Aortic smooth muscle cell (primary cell): ENCODE measurements around a stretch of chr19.

GRCh38 chr19:2115840-2116418, 19.2 kb downstream of the IZUMO4 start:
- RRBS = 94% methylated on average over 5 of the region's 25 CpGs

GRCh38 chr19:2149722-2150836, 1.3 kb downstream of the AP3D1 start:
- RRBS = no CpG with 5 or more reads among the region's 39 CpGs

DNA sequence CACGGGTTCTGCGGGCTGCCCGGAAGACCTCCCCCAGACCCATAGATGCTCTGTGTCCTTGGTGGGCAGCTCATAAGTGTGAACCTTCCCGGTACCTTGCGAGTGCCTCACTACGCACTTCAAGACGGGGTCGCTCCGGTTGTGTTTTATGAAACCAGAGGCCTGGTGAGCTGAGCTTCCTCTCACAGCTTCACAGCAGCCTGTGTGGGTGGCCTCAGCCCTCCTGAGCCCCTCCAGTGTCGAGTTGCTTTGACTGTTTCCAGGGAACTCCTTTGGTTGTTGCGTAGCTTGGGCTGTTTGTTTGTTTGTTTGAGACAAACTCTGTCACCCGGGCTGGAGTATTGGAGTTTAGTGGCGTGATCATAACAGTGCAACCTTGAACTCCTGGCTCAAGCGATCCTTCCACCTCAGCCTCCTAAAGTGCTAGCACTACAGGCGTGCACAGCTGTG, 10.0 kb downstream of the DOT1L start:
- RRBS = 97% methylated on average over 9 of the region's 15 CpGs

- RRBS = 90% methylated on average over 9 of the region's 24 CpGs
These were observed 16.6 kb downstream of the DOT1L start for GRCh38 chr19:2180256-2180754.

DNA sequence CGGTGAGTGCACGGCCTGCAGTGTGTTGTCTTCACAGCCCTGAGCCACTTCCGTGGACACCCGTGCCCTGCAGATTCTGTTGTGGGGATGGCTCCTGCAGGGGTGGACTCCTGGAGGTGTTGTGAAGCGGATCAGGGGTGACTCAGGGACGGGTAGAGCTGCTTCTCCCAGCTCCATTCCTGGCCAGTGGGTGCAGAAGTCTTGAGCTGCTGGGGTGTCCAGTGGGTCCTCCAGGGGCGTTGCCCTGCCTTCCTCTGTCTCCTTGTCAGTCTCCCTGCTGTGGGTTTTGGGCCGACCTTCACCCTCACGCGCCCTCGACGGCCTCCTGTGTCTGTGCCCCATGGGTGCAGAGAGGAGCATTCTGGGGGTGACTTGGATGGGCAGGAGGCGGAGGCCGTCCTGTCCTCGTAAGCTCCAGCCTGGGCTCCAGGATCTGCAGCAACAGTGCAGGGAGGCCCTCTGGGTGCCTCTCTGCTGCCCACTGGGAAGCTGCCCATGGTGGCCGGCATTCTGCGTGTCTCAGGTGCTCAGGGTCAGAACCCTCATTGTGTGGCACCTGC, 17.1 kb downstream of the DOT1L start:
- RRBS = 84% methylated on average over 1 of the region's 17 CpGs

DNA sequence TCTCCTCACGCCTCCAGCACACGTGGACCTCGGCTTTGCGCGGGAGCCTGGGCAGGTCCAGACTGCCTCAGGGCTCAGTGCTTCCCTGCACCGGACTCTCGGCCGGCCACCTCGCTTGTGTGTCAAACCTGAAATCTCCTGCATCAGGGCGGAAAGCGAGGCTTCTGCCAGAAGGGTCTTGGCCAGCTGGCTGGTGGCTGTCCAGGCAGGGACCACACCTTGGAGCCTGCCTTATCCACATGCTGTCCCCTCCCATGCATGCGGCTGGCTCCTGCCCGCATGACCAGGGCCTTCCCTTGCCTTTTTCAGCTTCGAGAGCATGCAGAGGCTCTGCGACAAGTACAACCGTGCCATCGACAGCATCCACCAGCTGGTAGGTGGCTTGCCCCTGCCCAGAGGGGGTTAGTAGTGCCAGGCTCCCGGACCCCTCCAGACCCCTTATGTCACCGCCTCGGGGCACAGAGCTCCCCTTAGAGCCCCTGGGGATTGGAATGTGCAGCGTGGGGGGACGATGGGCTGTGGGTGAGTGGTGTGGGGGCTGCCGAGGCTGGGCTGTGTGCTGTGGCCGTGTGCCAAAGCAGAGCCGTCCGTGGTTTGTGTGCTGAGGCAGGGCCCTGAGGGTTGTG, 25.8 kb downstream of the DOT1L start:
- RRBS = no CpG with 5 or more reads among the region's 26 CpGs

DNA sequence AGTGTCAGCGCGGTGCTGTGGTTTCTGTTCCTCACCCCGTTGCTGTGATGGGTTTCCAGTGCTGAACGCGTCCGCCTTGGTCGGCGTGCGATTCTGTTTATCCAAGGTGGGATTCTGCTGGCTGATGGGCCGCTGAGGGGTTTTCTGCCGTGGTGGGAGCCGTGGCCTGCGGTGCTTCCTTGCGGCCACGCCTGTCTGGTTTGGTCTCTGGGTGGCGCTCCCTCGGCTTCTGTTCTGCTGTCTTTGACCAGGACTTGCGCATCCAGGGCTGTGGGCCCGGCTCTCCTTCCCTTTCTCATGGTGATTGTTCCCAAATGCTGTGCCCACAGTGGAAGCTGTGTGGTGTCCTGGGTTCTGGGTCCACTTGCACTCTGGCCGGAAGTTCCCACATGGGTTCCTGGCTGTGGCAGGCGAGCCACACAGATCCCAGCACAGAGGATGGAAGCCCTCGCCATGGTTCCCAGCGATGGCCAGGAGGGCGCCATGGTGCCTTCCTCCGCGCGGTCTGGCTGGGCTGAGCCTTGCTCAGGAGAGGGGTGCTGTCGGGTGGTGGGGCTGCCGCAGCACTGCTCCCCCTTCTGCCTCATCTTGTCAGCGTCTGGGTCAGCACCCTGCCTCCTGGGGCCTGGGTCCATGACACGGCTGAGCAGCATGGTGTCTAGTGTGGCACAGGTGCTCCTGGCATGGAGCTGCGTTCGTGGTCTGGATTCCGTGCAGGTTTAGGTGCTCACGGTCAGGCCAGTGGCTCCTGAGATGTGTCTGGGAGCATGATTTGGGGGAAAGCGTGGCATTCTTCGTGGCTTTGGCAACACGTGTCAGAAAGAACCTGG, 33.4 kb downstream of the DOT1L start:
- RRBS = no CpG with 5 or more reads among the region's 38 CpGs

GRCh38 chr19:2237203-2237606, 581 bp downstream of the SF3A2 start:
- RRBS = no CpG with 5 or more reads among the region's 16 CpGs

GRCh38 chr19:2242097-2242814, 5.6 kb downstream of the SF3A2 start:
- RRBS = no CpG with 5 or more reads among the region's 15 CpGs

- RRBS = no CpG with 5 or more reads among the region's 12 CpGs
These were observed 5.4 kb upstream of the AMH start for GRCh38 chr19:2243759-2244140.

DNA sequence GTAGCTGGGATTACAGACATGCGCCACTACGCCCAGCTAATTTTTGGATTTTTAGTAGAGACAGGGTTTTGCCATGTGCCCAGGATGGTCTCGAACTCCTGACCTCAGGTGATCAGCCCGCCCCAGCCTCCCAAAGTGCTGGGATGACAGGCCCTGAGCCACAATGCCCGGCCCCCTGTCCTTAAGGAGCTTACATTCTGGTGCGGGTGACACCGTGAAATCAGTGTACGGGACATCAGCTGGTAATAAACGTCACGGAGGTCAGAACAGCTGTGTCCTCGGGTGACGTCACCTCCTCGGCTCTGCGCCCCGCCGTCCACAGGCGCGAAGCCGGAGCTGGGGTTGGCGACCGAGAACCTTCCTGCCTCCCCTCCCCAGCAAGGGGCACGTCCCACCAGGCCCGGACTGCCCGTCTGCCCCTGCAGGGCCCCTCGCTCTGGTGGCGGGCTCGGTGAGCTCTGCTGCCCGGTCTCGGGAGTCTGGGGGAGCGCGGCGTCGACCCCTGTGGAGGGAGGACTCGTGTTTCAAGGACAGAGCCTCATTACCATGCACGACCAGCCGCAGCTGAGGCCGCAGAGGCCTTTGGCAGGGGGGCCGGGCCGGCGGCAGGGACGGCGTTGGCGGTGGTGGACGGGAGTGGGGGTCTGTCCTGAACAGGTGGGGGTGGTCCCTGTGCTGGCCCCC, 5.6 kb downstream of the LINGO3 start:
- RRBS = 7% methylated on average over 10 of the region's 44 CpGs

DNA sequence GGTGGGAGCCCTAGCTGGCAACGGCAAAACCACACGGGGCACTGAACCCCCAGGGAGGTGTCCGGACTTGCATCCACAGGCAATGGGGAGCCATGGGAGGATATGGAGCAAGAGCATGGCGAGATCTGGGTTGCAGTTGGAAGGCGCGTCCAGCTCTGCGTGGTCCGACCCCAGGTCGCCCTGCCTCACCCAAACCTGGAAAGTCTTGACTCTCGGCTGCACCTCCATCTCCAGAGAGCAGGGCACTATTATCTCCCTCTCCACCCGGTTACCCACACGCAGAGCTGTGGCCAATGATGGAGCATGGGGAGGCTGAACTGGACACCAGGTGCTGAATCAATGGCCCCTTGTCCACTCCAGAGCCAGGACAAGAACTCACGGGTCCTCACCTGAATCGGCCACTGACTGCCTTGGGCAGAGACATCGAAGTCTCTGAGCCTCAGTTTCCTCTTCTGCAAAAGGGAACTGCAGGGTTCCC, 4.4 kb downstream of the LINGO3 start:
- RRBS = 65% methylated on average over 2 of the region's 15 CpGs

DNA sequence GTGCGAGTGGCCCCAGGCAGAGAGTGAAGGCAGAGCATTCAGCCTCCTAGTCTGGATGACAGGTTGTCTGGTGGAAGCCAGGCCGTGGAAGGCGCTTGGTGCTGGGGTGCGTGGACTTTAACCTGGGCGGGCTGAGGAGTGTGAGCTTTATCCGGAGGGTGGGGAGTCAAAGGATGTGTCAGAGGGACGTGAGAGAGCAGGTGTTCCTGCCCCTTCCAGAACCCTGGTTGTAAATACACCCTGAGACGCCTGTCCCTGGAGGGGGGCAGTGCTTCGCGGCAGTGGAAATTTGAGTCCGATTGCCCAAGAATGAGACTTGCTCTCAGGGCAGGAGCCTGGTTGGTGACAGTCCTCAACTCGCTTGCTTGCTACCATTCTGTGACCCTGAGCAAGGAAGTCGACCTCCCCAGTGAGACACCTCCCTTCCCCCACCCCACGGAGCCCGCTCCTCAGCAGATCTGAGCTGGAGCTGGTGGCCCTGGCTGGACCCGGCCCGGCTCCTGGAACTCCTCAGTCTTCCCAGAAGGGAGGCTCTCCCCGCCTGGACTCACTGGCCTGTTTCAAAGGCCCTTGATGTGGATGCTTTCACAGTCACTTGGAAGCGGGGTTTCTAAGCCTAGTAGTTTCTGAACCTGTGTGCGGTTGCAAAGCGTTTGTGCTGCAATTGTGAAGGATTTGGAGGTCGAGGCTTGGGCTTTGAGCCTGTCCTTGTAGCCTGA, 2.4 kb downstream of the SPPL2B start:
- RRBS = no CpG with 5 or more reads among the region's 22 CpGs

DNA sequence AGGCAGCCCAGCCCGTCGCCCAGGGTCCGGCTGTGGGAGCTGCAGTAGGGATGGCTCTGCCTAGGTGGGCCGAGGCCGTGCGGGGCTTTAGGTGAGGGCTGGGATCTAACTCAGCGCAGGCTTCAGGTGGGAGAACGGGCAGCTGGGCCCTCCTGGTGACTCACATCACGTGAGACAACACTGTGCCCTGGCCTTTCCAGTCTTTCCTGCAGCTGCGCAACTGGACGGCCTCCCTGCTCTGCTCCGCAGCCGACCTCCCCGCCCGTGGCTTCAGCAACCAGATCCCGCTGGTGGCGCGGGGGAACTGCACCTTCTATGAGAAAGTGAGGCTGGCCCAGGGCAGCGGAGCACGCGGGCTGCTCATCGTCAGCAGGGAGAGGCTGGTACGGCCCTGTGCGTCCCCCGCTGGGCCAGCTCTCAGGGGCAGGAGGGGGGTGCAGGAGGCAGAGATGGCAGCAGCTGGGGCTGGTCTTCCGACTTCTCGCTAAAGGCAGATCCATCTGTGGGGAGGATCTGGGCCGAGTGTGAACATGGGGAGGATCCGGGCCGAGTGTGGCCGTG, 8.8 kb downstream of the SPPL2B start:
- RRBS = 59% methylated on average over 3 of the region's 31 CpGs

DNA sequence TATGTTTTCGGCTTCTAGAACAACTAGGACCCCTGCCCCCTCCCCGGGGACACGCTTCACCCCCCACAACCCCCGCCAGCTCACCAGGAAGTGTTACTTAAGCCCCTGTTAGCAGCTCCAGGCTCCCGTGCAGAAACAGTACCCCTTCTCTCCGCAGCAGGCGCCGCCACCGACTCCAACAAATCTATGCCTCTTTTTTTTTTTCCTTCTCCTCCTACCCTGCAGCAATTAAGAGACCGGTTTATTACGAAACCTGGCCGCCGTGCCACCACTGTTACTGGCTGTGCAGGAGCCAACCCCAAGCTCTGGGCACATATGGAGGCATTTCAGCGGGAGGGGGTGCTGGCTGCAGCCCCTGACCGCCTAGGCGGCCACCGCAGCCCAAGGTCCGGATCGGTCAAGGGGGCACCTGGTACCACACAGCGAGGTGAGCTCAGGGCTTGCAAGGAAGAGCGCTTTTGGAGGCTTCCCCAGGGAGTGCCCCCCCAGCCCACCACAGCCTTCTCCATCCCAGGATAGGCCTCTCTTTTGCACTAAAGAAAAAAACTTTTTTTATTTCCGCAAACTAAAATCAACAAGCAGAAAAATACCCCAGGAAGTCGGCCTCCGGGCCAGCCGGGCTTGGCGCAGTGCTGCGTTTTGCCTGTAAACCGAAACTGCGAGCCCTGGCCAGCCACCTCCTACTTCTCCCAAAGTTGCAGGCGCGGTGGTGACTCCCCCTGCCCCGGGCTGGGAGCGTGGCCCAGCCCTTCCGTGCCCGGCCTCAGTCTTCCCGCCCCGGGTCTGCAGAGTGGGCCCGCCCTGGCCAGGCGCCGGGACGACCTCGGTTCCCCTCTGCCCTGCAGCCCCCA, 2.6 kb downstream of the GADD45B start:
- RRBS = 2% methylated on average over 10 of the region's 42 CpGs

DNA sequence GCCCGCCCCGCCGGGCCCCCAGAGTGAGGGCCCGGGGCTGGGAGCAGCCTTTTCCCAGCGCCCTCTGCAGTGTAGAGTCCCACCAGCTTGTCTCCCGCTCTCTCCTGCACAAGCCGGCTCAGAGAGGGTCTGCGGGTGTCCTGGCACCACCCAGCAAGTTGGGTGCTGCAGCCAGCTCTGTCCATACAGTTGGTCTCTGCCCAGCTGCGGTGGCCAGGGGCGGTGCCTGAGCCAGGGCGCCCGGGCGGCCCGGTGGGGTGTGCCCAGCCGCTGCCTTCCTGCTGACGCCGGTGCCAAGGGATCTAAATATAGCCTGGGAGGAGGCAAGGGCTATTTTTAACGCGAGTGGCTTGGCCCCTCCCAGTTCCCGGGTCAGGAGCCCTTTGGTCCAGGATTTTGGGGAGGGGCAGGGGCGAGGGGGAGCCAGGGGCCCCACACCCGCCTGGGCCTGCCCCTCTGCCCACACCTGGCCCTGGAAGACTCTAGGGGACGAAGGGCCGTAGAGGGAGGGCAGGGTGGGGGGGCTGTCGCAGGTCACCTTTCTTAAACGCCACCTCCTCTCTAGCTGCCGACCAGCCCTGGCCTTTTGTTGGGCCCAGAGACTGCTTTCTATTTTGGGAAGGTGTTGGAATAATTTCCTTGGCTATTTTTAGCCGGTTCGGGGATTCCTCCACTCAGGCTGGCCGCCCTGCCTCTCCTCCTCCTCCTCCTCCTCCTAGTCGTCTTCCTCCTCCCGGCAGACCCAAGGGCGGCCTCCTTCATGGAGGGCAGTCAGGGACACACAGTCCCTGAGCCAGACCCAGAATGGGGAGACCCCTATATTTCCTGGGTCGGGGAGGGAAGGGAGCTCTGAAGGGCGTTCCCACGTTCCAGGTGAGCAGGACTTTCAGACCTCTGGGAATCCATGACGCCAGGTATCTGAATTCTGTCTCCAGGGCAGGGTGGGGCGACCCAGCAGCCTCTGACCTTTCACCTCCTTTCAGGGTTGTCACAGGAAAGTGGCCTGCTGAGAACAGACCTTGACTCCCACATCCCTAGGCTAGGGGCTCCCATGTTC, 19.6 kb downstream of the GADD45B start:
- RRBS = 7% methylated on average over 16 of the region's 38 CpGs

DNA sequence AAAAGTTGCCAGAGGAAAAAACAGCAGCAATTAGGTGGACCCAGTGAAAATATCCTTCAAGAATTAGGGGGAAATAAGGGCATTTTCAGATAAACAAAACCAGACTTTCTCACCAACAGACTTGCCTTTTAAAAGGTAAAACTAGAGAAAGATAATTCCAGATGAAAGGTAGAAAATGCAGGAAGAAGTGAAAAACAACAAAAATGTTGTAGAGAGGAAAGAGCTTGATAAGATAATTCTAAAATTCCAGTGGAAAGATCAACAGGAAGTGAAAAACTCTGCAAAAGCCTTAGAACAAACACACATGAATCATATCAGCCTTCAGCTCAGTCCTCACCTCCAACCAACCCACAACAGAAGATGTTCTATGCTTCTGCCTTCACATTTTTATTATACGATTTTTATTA, 57.7 kb downstream of the GADD45B start:
- RRBS = no CpG with 5 or more reads among the region's 1 CpG

- RRBS = 1% methylated on average over 2 of the region's 45 CpGs
These were observed 68.0 kb downstream of the GADD45B start for GRCh38 chr19:2543480-2544760.

- RRBS = 69% methylated on average over 3 of the region's 53 CpGs
These were observed 94.5 kb downstream of the GNG7 start for GRCh38 chr19:2607526-2608807.

- RRBS = no CpG with 5 or more reads among the region's 27 CpGs
These were observed 65.4 kb downstream of the GNG7 start for GRCh38 chr19:2637010-2637549.